Camera-type eye (tissue), 1 donor: ENCODE measurements around a stretch of chr11.

DNA sequence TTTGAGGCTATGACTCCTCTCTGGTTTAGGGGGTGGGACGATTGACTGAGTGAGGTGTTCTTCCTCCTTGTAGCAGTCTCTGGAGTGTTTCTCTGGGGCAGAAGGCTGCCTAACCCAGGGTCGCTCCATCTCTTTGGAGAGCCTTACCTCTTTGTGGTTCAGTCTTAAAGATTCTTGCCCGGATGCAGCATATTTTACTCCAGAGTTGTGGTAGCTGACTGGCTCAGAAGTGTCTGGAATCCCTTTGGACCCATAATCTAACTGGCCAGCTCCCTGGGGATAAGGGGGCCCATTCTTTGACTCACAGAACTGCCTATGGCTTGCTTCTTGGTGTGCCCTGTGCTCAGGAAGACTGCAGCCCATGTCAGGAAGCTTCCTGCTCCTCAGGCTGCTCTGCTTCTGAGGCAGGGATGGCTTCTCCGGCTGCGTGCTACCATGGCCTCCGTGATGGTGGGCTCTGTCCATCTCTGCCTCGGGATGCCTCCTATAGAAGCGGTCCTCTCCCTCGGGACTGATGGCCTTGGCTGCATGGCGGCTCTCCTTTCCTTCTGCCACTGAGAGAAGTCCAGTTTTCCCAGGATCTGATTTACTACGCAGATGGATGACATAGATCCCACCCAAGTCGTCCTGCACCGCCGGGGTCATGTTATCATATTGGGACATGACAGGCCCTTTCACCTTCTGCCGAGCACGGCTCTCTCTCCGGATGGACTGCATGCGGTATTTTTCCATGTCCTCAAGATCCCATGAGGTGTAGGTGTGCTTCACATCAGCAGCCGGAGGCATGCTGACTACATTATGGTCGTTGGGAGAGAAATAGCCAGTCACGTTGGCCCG lies 26.7 kb upstream of the TP53AIP1 start:
- RAMPAGE, long total RNA: no peak

GRCh38 chr11:129035180-129035668 lies 92.6 kb upstream of the TP53AIP1 start:
- RAMPAGE, long total RNA: no peak

DNA sequence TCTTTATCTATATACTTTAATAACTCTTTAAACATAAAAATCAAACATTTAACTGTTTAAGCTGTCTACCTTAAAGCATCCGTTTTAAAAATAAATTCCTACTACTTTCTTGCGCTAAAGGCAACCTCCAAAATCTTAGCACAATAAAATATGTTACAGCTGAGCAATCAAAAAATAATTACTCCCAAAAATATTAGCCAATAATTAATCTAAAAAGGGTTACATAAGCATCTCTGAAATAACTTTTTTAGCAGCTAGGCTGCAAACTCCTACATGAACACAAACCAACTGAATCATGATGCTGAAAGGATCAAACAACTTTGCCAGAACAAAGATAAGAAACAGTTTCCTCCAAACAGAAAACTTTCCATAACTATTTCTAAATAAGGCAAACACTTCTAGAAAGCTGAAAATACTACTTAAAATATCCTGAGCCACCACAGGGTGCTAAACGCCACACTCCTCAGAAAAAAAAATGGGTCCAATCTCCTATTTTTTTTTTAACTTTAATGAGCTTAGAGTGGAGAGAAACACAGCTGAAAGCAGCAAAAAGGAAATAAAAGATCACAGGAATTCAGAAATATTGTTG lies 68.6 kb upstream of the ARHGAP32 start:
- RAMPAGE, long total RNA: no peak

DNA sequence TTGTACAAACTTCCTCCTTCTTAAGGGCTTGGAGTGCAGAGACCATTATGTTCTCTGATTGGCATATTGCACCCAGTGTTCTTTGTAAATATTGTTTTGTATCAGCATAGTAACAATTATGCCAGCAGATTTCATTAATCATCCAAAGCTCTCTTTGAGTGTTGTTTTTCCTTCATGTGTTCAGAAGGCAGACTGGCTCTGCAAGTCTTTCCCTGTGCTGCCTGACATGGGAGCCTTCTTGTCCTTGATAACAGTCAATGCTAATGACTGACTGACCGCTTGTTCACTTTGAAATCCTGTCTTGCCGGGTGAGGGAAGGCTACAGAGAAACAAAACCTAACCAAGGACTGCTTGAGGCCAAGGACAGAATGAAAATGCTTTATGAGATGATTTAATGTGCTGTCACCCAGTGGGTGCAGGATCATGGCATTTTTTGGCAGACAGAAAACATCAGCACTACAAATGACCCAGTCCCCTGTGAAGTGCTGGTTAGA lies 6.6 kb upstream of the BARX2 start:
- RAMPAGE, long total RNA: no peak

GRCh38 chr11:129379765-129380585 lies 4.3 kb downstream of the BARX2 start:
- RAMPAGE, long total RNA: no peak

- RAMPAGE, long total RNA: no peak
Observed at GRCh38 chr11:129458596-129459224, 83.1 kb downstream of the BARX2 start.

- RAMPAGE, long total RNA: no peak
Observed at GRCh38 chr11:129695982-129696459, 119.6 kb upstream of the TMEM45B start.

DNA sequence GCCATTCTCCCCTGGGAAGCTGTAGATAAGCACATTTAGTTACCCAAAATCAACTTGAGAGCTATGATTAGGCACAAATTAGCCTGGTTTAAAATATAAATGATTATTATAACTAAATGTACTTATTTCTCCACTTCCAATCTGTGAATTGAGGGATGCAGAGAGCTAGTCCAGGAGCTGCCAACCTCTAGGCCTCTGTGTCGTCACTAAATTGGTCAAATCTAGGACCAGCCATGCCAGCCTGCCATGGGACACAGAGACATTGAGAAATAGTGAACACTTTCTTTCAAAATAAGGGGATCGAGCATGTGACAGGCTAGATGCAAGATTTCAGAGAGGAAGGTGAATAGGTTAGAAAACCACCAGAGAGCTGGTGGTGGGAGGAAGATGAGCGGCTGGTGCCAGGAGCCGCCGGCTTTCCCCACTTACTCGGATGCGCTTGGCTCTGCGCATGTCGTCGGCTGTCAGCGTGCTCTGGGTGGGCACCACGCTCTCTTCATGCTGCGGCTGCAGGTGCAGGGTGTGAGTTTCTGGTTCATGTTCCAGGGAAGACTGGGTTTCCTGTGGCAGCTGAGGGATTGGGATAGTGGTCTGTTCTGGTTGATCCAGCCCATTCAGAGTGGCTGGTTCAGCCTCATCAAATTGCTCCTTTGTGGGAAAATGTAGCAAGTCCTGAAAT lies 35.3 kb upstream of the NFRKB start:
- RAMPAGE, long total RNA: no peak

GRCh38 chr11:130110396-130110847 lies 40.7 kb downstream of the APLP2 start:
- RAMPAGE, long total RNA: no peak

GRCh38 chr11:130165844-130167037 lies 6.7 kb downstream of the ST14 start:
- RAMPAGE, long total RNA: no peak

DNA sequence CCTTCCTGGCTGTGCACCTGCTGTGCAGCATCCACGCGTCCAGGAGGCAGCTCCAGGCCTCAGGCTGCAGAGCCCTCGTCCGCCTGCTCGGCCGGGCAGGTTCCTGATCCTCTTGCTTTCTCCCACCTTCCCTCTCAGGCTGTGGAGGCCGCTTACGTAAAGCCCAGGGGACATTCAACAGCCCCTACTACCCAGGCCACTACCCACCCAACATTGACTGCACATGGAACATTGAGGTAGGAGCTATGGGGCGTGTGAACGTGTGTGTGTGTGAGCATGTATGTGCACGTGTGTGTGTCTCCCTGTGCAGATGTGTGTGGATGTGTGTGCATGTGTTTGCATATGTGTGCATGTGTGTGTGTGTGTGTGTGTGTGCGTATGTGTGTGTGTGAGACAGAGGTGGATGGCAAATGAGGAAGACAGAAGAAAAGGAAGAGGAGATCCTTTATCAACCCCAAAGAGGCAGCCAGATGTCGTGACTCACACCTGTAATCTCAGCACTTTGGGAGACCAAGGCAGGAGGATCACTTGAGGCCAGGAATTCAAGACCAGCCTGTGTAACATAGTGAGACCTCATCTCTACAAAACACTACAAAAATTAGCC lies 35.0 kb downstream of the ST14 start:
- RAMPAGE, long total RNA: no peak

- RAMPAGE, long total RNA: no peak
Observed at GRCh38 chr11:130318739-130319057, 4.0 kb upstream of the ZBTB44 start.

- RAMPAGE, long total RNA: no peak
Observed at GRCh38 chr11:130389280-130389796, 39.1 kb downstream of the ADAMTS8 start.

DNA sequence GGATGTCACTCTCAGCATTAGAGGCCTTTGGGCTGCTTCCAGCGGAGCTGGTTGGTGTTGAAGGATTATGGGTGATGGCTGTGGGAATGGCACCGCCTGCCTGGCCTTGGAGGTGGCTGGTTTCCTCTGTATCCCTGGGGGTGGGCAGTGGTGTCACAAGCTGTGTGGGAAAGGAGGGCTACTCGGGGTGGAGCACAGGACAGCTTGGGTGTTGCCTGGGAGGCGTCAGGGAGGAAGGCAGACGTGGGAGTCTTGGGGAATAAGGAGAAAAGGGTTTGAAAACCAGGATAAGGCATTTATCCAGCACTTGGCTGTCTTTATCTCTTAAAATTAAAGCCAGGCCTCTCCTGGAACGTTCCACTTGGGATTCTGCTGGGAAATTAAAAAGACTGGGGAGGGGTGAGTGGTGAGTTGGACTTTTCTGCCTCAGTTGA lies 71.9 kb downstream of the ADAMTS15 start:
- RAMPAGE, long total RNA: no peak

DNA sequence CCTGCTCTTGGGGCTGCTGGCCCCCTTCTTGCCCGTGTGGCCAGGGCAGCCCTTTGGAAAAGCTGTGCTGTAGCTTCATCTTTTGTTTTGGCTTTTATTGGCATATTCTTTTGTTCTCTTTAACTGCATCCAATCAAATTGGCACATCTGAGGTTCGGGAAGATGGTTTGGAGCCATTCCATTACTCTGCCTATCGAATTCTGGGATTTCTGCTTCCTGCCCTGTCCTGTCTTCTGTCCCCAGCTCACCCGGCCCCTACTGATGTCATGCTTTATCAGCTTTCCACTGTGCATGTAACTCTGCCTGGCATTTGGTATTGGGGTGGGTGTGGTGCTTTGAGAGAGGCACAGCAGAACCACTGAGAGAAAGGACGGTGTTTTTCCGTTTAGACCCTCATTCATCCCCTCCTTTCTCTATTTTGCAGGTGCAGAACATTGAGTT lies 80.4 kb downstream of the ADAMTS15 start:
- RAMPAGE, long total RNA: no peak

DNA sequence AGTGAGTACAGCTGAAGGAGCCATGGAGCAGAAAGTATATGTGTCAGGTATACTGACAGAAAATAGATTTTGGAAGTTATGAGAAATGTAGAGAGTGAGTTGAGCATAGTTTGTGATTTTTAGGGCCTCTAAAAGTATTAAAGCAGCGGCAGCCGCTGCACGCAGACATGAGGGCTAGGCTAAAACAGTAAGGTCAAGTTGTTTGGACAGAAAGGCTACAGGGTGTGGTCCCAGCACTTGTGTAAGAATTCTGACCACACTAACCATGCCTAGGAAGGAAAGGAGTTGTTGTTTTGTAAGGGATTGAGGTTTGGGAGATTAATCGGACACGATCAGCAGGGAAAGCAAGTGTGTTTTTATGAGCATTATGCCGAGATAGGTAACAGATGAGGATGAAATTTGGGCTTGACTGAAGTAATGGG lies 117.9 kb downstream of the ADAMTS15 start:
- RAMPAGE, long total RNA: no peak

DNA sequence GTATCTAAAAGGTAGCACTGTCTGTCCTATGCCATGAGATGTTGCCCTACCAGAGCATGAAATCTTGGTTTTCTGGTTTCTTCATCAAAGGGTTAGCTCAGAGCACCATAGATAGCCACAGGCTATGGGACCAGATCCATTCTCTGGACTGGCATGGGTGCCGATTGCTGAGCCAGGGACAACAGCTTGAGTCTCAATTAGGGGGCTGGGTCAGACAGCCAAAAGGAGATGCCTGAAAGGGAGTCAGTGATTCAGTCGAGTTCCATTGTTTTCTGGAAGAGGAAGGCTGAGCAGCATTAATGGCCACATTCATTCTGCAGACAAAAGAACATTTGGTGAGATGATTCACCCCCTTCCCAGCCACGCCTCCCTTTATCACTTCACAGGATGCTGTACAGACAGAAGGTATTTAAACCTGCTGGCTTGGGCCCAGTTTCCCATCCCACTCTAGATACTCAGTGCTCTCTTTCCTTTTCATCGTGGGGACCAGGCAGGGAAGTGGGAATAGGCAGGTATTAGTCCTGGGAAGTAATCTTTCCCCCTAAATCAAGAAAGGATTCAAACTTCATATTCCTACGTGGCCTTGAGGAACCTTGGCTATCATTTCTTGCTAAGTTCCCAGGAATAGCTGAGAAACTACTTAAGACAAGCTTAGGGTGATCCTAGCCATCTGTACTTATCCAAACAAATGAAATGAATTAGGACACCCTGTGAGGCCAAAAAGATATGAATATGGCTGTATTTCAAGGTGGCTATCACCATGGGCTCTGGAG lies 132.0 kb downstream of the ADAMTS15 start:
- RAMPAGE, long total RNA: no peak

GRCh38 chr11:130607162-130607562 lies 158.7 kb downstream of the ADAMTS15 start:
- RAMPAGE, long total RNA: no peak

- RAMPAGE, long total RNA: no peak
Observed at GRCh38 chr11:130675219-130676049, 227.0 kb downstream of the ADAMTS15 start.

DNA sequence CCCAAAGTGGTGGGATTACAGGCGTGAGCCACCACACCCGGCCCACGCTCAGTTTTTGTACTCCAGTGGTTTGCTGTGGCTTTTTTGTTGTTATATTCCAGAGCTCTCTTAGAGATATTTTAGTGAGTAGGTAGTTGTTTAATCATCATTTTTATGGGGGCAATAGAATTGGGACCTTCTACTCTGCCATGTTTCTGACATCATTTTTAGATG lies 123.9 kb downstream of the SNX19 start:
- RAMPAGE, long total RNA: no peak